ENCODE data around the gene LETMD1.

DNA sequence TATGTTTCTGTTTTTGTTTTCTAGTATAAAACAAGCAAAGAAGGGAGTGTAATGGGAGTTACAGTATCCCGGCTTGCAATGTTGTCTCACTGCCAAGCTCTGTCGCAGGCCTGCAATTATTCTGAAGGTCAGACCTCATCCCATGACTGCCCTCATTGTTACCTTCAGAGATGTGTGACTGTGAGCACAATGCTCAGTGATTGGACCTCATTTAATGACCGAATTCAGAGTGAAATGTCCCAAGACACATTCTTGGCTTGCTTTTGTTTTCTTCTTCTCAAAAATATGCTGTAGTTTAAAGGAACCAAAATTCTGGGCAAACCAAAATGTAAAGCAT, 72.9 kb upstream of the ATF1 start:
- RRBS, result no CpG with 5 or more reads among the region's 3 CpGs
CAGE:
- cytosol, long polyA plus RNA, result no peak
- long polyA plus RNA, result no peak
- nucleus, long polyA plus RNA, result no peak

DNA sequence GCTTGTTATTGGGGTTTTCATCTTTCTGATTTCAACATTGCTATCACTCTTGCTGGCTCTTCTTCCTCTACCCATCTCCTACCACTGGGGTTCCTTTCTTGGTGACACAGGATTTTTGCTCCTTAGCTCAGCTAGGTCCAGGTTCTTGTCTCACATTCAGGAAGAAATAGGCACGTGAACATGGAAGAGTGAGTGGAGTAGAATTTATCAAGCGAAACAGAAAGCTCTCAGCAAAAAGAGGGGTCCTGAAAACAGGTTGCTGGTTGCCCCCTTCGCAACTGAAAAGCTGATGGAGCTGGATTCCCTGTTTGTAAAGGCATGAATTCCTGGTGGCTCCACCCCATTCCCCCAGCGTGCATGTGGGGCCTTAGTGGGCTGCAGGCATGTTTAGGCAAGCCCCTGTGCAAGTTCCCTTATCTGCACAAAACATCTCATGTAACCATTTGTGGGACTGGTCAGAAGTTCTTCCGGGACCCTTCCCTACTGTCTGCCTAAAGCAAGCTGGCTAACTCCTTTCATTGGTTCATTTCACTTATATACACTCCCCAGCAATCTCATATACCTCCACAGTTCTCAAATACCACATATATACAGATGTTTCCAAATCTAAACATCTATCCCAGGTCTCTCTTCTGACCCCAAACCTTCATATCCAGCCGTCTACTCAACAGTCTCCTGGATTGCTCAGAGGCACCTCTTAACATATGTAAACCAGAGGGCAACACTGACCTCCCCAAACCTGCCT, 3.5 kb downstream of the METTL7A start:
- RRBS, result no CpG with 5 or more reads among the region's 6 CpGs
CAGE:
- cytosol, long polyA plus RNA, result no peak
- long polyA plus RNA, result no peak
- nucleus, long polyA plus RNA, result no peak

DNA sequence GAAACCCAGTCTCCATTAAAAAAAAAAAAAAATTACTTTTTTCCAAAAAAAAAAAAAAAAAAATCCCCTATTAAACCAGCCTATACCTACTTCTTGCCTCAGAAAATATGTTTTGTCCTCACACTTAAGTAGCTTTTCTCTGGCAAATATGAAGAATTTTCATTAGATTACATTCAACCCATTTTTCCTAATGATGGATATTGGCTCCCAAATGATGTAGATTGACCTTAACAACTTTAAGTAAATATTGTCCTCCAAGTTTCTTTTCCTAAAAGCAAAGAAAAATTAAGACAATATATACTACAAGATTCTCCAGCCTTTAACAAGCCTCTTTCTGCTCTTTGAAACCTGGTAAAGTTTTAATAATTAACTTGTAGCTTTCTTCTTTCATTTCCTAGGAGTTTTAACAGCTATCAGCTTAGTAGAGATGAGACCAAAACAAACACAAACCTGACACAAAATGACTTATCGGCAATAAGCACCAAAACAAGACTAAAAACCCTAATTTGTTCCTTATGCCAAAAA, 3.7 kb downstream of the SLC11A2 start:
- RRBS, result no CpG with 5 or more reads among the region's 1 CpG
CAGE:
- cytosol, long polyA plus RNA, result no peak
- long polyA plus RNA, result no peak
- nucleus, long polyA plus RNA, result no peak

DNA sequence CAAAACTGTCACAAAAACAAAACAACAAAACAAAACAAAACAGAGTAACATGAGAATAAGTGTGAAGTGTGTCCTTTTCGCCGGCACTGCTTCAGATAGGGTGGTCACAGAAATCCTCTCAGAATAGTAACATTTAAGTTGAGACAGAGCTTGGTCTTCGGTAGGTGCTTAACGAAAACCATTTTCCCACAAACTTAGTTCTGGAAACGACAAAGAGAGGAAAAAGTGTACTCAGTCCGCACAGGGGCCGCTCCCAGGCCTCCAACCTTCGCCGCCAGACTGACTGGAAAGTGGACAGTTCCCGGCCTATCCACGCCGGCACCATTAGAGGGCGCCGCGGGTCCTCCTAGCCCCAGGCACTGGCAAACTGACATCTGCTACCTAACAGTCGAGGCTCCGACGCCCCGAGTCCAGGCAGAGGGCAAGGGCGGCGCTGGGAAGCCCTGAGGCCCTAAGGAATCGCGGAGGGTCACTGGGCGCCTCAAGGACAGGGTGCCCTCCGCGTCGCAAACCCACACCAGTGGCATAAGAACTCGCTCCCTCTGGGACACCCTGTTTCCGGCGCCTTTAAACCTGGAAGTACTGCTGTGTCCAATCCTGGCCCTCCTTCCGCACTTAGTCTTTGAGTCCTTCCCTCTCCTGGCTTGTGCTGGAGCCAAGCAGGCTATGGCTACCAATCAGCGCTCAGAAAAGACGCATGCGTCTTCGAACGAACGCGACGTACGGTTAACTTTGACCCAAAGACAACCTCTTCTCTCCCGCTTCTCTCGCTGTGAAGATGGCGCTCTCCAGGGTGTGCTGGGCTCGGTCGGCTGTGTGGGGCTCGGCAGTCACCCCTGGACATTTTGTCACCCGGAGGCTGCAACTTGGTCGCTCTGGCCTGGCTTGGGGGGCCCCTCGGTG, at the start of gene LETMD1:
Gene LETMD1, plus strand, starts transcription at position 749 of the 903 bp plus-strand sequence.
- RRBS, result 97% methylated on average over 2 of the region's 49 CpGs
CAGE:
- cytosol, long polyA plus RNA, result start-site peak on the plus strand centred at position 761 of the sequence, 25 bp wide, 88 and 155 reads in 2 replicates
- long polyA plus RNA, result start-site peak on the plus strand centred at position 761 of the sequence, 25 bp wide, 40 and 75 reads in 2 replicates
- nucleus, long polyA plus RNA, result start-site peak on the plus strand centred at position 753 of the sequence, 17 bp wide, 148 and 148 reads in 2 replicates

DNA sequence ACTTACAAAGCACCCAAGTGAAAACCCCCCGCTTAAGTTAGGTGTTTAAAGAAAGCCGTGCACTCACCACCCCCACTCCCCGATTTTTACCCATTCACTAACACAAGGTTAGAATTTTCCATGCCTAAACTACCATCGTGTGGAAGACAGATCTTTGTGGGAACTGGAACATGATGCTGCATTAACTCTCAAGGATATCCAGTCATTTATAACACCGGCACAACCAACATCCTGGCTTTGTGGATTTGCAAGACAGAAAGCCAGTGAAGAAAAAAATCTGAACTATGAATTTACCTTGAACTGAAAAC, 1.2 kb downstream of the CSRNP2 start:
- RRBS, result no CpG with 5 or more reads among the region's 5 CpGs
CAGE:
- cytosol, long polyA plus RNA, result no peak
- long polyA plus RNA, result no peak
- nucleus, long polyA plus RNA, result no peak

DNA sequence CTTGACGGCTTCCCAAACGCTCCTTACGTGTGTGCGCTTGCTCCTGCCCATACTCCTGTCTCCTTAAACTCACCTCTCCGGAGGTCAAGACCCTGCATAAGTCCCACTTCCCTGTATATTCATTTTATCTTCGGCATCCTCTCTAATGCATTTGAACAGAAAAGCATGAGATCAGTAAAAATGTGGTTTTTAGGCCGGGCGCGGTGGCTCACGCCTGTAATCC, 372 bp upstream of the TFCP2 start:
- RRBS, result 17% methylated on average over 1 of the region's 10 CpGs
CAGE:
- cytosol, long polyA plus RNA, result no peak
- long polyA plus RNA, result no peak
- nucleus, long polyA plus RNA, result no peak

DNA sequence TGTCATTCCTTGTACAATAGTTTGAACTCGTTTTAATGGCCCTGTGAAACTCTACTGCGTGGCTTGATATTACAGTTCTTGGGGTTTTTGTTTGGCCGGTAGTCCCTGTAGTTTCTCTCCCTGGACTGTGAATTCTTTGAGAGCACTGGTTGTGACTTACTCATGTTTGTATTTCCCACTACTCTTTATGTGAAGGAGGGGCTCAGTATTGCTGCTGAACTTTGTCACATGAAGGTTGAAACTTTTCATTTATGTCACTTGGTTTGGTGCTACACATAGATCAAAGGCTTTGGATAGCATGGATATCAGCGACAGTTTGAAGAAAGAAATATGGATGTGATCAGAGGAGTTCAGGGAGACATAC, 1.5 kb upstream of the POU6F1 start:
- RRBS, result no CpG with 5 or more reads among the region's 4 CpGs
CAGE:
- cytosol, long polyA plus RNA, result no peak
- long polyA plus RNA, result no peak
- nucleus, long polyA plus RNA, result no peak

DNA sequence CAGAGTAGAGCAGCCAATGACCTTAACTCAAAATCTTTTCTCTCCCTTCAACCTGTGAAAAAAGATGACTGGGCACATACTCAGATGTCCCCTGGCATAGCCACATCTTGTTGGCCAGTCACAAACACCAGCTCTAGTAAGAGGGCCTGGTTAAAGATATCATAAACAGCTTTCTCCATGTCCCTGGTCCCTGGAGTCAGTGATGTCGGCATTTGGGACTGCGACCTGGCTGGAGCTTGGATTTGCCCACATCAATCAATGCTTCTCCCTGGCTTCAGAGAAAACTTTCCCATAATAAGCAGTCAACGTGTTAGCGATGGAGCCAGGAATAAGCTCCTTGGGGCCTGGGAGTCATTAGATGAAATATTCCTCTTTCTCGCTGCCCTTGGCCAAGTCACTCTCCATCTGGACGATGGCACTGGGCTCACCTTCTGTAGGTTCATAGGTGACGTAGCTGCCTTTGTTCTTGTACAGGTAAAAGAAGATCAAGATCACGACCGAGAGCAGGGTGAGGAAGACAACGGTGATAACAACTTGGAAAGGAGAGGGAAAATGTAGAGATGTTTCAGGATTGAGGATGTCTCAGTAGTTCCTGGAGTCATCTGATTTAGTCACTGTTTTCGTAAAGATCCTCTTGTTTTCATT, 7.1 kb downstream of the DAZAP2 start:
- RRBS, result no CpG with 5 or more reads among the region's 11 CpGs
CAGE:
- cytosol, long polyA plus RNA, result no peak
- long polyA plus RNA, result no peak
- nucleus, long polyA plus RNA, result no peak

GRCh38 chr12:51387982-51388579, 3.1 kb downstream of the GALNT6 start:
- RRBS, result 0% methylated on average over 1 of the region's 7 CpGs
CAGE:
- cytosol, long polyA plus RNA, result no peak
- long polyA plus RNA, result no peak
- nucleus, long polyA plus RNA, result no peak

GRCh38 chr12:51568142-51568960, 22.7 kb upstream of the SCN8A start:
- RRBS, result no CpG with 5 or more reads among the region's 34 CpGs
CAGE:
- cytosol, long polyA plus RNA, result no peak
- long polyA plus RNA, result no peak
- nucleus, long polyA plus RNA, result no peak

DNA sequence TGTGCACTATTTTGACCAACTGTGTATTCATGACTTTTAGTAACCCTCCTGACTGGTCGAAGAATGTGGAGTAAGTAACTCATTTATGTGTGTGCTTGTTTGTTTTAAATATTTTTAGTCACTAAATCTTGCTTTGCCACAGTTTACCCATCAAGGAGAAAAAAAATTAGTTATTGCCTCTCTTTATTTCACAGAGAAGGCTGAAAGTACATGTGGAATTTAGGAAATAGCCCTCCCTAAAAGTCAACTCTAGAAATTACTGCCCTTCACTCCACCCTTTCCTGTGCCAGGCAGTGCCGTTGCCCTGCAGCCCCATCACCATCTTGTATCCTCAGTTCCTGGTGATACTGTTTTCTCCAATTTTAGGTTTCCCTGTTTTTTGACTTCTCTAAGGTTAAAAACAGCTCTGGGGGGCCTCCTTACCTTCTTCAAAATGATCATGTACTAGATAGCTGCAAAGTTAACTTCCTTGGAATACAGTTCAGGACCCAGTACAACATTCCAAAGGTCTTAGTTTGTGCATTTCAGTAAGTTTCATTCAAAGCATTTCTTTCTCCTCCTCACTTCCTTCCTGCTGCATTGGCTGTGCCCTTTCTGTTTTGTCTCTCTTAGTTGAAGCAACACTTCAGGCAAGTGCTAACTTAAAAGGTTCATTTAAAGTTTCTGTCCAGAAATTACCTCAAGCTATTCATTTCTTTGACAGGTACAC, 95.5 kb downstream of the SCN8A start:
- RRBS, result no CpG with 5 or more reads among the region's 2 CpGs
CAGE:
- cytosol, long polyA plus RNA, result no peak
- long polyA plus RNA, result no peak
- nucleus, long polyA plus RNA, result no peak

DNA sequence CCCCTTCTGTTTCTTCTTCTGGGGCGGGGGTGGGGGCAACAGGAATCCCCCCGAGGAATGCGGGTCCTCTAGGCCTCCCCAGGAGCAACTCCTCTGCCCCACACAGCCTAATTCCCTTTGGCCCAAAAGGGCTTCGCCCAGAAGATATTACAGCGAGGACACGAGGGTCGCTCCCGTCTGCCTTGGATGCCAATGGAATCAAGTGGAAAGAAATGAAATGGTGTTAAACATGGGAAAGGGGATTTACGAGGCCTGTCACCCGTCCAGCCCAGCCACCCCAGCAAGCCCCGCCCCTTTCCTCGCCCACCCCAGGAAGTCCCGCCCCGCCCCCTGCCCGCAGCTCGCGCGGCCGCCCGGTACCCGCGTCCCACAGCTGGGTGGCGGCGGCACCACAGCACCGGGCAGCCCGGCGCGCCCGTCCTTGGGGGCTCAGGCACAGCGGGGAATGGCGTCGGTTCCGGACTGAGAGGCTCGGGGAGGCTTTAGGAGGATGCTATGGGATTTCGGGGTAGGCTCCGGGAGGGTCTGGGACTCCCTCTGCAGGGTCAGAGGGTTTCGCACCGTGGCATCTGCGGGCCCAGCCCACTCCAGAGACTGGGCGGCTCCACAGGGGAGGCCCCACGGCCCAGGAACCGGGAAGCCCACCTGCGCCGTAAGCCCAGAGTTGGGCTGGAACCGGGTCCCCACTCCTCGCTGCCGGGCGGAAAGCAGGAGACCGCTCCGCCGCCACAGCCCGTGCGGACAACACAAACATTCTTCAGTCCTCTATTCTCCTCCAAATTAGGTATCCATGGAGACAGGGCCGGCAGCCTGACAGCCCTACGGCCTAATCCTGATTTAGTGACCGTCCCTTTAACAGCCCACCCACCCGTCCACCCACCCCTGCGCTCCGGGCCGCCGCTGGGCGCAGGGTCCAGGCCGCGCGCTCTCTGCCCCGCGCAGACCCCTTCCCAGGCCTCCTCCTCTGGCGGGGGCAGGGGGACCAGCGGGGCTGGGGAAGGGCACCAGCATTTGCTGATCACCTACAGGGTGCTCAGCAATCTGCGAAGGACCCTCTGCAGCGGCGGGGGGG, 1.5 kb downstream of the FIGNL2 start:
- RRBS, result 5% methylated on average over 31 of the region's 72 CpGs
CAGE:
- cytosol, long polyA plus RNA, result no peak
- long polyA plus RNA, result no peak
- nucleus, long polyA plus RNA, result no peak

- RRBS, result no CpG with 5 or more reads among the region's 5 CpGs
CAGE:
- cytosol, long polyA plus RNA, result no peak
- long polyA plus RNA, result no peak
- nucleus, long polyA plus RNA, result no peak
These were observed 594 bp downstream of the ACVRL1 start for GRCh38 chr12:51907942-51908253.

DNA sequence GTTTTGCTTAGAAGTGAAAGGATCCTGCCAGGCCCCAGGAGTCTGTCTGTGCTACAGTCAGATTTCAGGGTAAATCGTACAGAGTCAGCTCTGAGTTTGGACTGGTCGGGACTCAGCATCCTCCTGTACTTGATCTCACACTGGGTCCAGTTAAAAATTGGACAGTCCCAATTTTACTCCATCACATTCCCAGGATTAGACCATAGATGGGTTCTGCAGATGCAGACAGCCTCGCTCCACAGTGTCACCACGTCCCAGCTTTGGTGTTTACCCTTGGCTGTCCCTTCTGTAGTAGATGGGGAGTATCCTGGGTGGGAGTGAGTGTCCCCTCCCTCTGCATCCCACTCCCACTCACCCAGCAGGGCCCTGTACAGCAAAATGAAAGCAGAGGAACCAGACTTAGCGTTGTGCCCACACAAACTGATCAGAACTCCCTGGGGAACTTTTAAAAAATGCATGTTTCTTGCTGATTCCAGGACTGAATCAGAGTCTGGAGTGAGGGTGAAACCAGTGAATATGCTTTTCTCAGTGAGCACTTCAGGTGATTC, 2.7 kb downstream of the ACVRL1 start:
- RRBS, result no CpG with 5 or more reads among the region's 5 CpGs
CAGE:
- cytosol, long polyA plus RNA, result no peak
- long polyA plus RNA, result no peak
- nucleus, long polyA plus RNA, result no peak

DNA sequence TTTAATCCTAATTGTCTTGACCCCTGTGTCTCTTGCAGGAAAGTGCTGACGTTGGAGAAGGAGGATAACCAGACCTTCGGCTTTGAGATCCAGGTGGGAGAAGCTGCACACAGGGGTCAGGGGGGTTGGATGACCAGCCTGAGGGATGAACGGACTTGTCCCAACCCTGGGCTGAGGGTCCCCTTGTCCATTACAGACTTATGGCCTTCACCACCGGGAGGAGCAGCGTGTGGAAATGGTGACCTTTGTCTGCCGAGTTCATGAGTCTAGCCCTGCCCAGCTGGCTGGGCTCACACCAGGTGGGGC, 4.0 kb downstream of the TAMALIN start:
- RRBS, result no CpG with 5 or more reads among the region's 6 CpGs
CAGE:
- cytosol, long polyA plus RNA, result no peak
- long polyA plus RNA, result no peak
- nucleus, long polyA plus RNA, result no peak

DNA sequence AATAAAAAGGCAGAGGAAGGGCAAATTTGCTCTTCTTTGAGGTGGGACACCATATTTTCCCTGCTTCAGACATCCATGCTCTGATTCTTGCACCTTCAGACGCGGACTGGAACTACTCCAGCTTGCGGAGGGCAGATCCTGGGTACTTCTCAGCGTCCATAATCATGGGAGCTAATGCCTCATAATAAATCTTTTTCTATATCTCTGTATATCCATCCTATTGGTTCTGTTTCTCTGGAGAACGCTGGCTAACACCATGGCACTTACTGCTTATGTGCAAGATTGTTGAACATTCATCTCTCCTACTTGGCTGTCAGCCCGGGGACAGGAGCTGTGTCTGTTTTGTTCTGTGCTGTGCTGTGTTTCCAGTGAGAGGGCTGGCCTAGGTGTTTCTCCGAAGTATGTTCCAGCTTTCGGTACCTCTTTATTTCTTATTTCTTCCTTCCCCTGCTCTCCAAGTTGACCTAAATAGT, 18.9 kb upstream of the NR4A1 start:
- RRBS, result no CpG with 5 or more reads among the region's 8 CpGs
CAGE:
- cytosol, long polyA plus RNA, result no peak
- long polyA plus RNA, result no peak
- nucleus, long polyA plus RNA, result start-site peak on the plus strand centred at position 382 of the sequence, 165 bp wide, 98 and 62 reads in 2 replicates

- RRBS, result no CpG with 5 or more reads among the region's 8 CpGs
CAGE:
- cytosol, long polyA plus RNA, result no peak
- long polyA plus RNA, result no peak
- nucleus, long polyA plus RNA, result no peak
These were observed 12.6 kb upstream of the NR4A1 start for GRCh38 chr12:52038533-52039217.

DNA sequence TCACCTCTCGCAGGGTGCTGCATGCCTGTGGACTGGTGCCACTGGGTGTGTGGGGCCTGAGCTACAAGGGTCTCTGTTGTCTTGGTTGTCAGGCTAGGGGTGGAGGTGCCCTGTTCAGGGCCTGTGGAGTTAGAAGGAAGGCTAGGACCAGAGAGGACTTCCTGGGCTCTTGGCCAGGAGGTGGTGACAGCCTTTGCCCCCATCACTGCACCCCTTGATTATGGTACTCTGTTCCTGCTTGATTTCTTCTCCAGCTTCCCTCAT, 1.5 kb downstream of the NR4A1 start:
- RRBS, result no CpG with 5 or more reads among the region's 1 CpG
CAGE:
- cytosol, long polyA plus RNA, result no peak
- long polyA plus RNA, result no peak
- nucleus, long polyA plus RNA, result no peak

DNA sequence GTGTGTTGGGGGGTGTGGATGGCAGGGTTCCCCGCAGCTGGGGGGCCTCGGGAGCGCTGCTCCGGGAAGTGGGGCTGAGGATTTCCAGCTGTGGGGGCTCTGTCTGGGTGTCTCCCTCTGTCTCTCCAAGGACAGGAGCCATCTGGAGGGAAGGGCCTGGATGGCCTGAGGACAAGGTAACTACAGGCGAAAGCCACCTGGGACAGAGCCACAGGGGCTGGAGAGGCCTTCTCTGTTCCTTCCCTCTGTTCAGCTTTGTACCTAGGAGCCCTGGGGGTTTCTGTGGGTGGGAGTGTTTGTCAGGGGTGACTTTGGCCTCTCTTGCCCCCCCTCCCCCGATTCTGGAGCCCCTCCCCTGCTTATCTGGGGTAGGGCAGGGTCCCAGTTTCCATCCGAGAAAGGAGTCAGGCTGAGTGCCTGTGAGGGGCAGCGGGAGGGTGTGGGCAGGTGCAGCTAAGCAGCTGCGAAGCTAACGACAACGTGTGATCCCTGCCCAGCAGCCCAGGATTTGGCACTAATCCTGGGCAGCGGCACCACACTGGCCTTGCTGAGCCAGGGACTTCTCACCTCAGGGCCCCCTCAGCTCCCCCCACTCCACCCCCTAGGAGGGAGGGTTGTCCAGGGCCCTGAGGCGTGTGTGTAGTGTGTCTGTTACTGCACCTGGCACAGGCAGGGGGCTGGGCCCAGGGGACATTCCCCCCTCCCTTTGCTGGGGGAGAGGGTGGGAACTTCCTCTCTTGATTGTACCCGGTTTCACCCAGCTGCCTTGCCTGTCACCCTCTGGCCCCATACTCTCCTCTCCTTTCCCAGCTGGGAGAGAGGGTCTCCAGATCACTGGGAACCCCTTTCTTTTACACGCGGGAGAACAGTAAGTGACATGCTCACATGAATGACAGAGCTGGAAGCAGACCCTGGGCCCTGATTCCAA, 1.7 kb downstream of the SMIM41 start:
- RRBS, result 11% methylated on average over 1 of the region's 16 CpGs
CAGE:
- cytosol, long polyA plus RNA, result no peak
- long polyA plus RNA, result no peak
- nucleus, long polyA plus RNA, result no peak

- RRBS, result 43% methylated on average over 9 of the region's 33 CpGs
CAGE:
- cytosol, long polyA plus RNA, result no peak
- long polyA plus RNA, result no peak
- nucleus, long polyA plus RNA, result no peak
These were observed 44.7 kb downstream of the KRT80 start for GRCh38 chr12:52146649-52148049.